Mucosa of descending colon (tissue), 1 donor: Measurements from ENCODE around the gene GIGYF2.

DNA sequence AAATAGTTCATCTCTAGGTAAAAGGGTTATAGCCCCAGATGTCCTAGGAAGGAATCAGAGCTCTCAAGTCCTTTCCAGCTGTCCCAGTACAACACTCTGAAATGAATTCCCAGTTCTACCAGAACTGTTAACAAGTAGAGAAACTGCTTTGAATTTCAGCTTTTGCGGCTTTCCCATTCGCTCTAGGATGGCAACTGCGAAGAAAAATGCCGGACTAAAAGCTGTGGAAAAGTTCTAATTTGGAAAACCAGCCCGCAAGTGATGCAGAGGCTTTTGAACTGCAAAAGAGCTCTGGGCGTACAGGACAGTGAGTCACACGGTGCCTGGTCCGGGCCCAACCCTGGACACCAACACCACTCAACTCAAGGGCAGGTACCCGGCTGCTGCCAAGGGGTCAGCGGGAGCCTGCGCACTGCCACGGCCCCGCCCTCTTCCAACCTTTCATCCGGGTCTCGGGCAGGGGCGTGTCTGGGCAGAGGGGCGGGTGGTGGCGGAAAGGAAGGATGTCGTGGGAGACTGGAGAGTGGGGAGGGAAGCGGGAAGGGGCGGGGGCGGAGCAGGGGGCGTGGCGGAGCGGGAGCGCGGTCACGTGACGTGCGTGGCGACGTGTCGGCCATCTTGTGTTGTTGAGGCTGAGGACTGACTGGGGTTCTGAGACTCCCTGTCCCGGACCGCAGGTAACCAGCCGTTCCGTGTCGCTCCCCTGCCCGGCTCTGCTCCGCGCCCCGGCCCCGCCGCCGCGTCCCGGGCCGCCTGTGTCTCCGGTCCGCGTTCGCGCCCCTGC is at the start of gene GIGYF2:
Gene GIGYF2 (plus strand): TSS at position 616 of the 784 bp plus-strand sequence.
- PRO-cap: bidirectional peak, plus-strand start at position 616 of the sequence, minus-strand start at position 414 of the sequence

DNA sequence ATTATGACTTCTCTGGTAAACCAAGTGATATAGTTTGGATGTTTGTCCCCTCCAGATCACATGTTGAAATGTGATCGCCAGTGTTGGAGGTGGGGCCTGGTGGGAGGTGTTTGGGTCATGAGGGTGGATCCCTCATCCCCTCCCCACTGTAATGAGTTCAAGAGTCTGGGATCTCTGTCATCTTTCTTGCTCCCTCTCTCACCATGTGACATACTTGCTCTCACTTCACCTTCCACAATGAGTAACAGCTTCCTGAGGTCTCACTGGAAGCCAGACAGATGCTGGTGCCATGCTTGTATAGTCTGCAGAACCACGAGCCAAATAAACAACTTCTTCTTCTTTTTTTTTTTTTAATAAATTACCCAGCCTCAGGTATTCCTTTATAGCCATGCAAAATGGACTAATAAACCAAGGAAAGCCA is 8.4 kb upstream of the KCNJ13 start:
- PRO-cap: no peak

DNA sequence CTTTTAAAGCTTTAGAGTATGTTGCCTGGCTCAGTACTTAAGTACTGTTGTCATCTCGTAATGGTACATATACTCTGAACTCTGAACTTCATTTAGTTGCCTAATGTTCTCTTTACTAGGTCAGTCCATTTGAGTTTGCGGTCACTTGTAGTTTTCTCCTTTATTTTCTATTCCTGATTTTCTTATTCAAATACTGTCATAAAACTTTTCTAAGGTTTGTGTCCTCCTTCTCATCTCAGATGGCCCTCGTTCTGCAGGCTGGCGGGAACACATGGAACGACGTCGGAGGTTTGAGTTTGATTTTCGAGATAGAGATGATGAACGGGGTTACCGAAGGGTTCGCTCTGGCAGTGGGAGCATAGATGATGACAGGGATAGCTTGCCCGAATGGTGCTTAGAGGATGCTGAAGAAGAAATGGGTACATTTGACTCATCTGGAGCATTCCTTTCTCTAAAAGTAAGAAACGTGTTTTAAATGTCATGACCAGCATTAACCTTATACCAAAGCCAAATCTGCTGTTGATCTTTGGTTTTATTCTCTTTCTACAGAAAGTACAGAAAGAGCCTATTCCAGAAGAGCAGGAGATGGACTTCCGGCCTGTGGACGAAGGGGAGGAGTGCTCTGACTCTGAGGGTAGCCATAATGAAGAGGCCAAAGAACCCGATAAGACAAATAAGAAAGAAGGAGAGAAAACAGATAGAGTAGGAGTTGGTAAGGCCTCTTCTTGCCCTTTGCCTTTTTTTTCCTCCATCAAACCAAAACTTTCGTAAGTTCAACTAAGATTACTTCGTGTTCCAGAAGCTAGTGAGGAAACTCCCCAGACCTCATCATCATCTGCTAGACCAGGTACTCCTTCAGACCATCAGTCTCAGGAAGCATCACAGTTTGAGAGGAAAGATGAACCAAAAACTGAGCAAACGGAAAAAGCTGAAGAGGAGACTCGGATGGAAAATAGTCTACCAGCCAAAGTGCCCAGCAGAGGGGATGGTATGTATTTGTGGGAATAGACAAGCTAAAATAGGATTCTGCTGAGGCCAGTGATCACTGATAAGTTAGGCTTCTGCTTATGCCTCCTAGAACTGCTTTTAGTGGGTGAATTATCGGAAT is 14.4 kb upstream of the KCNJ13 start:
- PRO-cap: no peak

DNA sequence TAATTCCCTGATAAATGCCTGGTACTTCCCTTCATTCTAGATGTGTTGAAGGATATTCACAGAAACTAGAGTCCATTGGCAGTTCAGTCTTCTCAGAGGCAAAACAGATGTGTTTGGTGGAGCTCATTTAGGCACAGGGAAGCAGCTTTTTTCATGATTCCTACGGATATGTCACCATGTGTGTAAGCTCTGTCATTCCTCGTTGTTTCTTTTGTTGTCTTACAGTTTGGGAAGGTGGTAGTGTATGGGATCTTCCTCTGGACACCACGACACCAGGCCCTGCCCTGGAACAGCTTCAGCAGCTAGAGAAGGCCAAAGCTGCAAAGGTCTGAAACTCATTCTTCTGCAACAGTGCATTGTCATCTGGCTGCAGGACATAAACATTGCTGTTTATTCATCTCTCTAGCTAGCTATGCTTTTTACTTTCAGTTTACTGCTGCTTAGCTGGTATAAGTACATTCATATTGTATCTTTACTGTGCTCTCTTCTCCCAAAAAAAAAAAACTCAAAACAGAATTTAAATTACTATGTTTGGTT is 39.1 kb upstream of the KCNJ13 start:
- PRO-cap: no peak

GRCh38 chr2:232819765-232820031 is 43.3 kb upstream of the KCNJ13 start:
- PRO-cap: no peak

- PRO-cap: no peak
These were observed 2.1 kb downstream of the SNORC start for GRCh38 chr2:232872046-232872738.

GRCh38 chr2:232988437-232988917 is 24.6 kb downstream of the NGEF start:
- PRO-cap: no peak

GRCh38 chr2:233080154-233080911 is 20.2 kb downstream of the INPP5D start:
- PRO-cap: no peak

DNA sequence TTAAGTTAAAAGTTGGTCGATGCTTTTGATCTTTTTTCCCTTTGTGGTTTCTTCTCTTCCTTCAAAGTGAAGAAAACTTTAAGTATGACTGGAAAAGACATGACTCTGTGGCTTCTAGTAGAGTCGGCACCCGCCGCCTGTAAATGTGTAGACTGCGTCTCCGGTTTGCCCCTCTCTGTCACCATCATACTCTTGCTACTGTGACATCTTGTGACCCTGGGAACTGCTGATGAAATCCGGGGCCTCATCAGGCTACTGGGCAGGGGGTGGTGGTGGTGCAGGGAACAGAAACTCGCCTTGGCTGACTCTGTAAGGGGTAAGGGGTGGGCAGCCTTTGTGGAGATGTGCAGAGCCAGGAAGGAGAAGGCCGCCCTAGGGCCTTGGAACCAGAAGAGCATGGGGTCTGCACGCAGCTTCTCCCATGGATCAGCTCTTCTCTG is 21.2 kb downstream of the INPP5D start:
- PRO-cap: no peak

- PRO-cap: no peak
These were observed 22.0 kb downstream of the INPP5D start for GRCh38 chr2:233082198-233082539.

- PRO-cap: no peak
These were observed 85.9 kb upstream of the ATG16L1 start for GRCh38 chr2:233165502-233166066.

DNA sequence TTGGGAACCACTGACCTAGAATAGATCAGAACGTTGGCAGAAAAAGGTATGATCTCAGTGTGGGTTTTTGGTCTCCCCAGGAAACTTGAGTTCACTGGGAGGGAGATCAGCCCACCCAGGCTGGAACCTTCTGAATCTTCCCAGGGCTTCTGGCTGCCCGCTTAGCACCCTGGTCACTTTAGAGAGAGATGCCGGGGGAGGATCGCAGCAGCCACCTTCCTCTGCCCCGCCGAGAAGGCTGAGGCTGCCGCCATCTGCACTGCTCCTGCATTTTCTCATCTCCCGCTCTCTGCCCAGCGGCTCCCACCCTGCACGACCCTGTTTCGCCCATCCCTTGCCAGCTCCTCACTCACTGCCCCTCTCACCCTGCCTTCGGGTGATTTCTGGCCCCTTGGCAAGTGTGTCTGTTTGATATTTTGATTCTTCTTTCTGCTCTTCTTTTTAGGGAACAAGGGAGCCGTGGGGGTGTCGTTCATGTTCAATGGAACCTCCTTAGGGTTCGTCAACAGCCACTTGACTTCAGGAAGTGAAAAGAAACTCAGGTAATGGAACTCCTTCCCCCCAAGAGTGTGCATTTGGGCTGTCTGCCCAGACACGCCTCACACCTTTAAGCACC is 82.5 kb upstream of the ATG16L1 start:
- PRO-cap: no peak

GRCh38 chr2:233211197-233211745 is 40.2 kb upstream of the ATG16L1 start:
- PRO-cap: no peak

GRCh38 chr2:233252241-233252811 is 853 bp downstream of the ATG16L1 start:
- PRO-cap: unidirectional peak, minus-strand start at chr2:233252439

- PRO-cap: no peak
These were observed 10.6 kb upstream of the SAG start for GRCh38 chr2:233296969-233297504.

DNA sequence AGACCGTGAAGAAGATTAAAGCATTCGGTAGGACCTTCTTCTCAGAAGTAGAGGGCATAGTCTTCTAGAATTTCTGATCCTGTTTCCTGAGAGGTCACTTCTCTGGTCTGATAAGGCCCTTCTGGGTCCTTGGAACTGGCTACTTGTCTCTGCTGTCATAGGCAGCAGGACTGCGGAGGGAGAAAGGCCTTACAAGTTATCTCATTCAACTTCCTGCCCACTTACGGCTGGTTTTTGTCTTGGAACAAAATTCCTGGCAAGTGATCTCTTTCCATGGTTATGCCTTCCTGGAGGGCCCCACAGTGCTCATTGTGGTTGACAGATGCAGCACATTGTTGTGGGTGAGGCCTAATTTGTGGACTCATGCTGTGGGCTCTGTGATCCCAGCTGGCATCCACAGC is 21.9 kb downstream of the SAG start:
- PRO-cap: no peak

DNA sequence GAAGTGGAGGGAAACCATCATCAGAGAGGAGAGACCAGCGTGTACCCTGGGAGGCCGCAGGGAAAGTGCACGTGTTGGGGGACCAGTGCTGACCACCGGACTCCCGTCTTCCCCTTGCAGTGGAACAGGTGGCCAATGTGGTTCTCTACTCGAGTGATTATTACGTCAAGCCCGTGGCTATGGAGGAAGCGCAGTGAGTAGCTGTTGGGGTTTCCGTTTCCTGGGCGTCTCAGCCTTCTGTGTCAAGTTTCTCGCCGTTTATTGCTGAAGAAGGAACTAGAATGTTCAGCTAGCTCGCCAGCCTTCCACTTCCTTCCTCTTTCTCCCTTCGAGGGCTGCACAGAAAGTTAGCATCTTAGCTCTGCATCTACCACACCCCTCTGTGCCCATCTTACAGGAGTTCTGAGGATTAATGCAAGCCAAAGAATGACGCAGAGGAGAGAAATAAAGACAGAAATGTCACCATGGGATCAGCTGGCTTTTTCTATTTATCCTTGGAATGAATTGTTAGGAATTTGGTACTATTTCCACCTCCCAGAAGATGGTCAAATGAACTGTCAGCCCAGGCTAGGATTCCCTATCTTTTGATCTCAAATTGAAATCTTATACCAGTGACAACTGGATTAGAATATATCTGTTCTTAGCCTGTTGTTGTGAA is 22.6 kb upstream of the DGKD start:
- PRO-cap: no peak

DNA sequence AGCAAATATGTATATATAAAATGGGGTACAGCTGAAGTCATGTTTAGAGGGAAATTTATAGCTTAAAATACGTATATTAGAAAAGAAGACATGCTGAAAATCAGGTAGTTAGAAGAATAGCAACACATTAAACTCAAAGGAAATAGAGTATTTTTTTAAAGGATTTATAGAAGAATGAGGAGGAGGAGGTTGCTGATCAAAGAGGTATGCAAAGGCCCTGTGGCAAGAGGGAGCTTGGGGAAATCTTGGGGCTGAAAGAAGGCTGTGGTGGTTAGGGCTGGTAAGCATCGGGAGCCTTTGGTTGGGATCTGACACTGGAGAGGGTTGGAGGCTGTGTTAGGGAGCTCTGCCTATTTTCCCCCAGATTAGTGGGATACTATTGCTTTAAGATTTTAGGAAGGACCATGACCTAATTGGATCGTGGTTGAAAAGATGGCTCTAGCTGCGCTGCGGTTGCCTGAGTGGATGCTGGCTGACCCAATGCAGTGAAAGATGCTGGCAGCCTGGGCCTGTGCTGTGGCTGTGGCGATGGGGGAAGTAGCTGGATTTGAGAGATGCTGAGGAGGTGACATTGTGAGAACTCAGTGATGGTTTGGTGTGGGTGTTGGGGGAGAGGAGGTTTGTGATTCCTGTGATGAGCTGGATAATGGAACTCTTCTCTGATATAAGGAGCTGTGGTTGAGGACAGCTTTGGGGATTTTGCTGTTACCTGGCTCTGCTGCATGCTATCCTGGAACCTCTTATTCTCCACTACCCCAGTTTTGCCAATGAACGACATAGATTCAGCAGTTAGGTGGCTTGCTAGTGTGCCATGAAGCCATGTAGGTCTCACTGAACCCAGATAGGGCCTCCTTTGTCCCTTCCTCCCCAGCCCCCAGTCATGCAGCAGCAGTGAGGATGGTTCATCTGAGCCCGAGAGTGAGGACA is 11.8 kb downstream of the DGKD start:
- PRO-cap: no peak

GRCh38 chr2:233386230-233387200 is 32.2 kb downstream of the DGKD start:
- PRO-cap: no peak

DNA sequence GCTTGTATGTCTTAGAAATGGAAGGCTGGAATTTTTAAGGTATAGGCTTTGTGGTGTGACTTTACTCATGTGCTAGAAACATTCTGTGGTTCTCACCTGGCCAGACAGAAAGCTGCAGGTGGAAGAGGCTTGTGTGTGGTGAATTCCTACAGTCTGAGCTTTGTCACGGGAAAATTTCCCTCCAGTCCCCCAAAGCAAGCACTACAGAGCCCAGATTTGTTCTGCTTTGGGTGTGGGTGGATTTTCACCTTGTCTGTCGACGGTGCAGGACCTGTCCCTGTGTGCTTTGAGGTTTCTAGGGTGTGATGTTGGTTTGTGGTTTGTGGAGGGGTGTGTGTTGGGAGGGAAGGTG is 65.2 kb downstream of the DGKD start:
- PRO-cap: no peak